Camera-type eye (tissue), 1 donor: ENCODE data around the genes INPP5J and BPIFC.

DNA sequence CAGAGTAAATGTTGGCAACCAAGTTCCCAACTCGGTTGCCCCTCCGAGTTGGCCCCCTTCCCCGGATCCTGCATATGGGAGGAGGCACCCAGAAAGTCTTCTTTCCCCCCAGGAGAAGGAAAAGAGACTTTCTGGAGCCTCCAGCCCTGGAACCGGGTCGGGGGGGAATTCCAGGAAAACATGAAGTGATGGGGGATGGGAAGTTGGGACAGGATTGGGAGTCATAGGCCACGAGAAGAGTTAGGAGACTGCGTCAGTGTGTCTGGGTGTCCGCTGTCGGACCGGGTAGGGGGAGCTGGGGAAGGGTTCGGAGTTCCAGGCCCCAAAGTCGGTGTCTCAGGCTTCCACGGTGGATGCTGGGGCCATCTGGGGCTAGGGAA is 522 bp downstream of the SELENOM start:
- RAMPAGE, long total RNA: no peak

GRCh38 chr22:31108037-31108242 is 572 bp upstream of the SELENOM start:
- RAMPAGE, long total RNA: no peak

DNA sequence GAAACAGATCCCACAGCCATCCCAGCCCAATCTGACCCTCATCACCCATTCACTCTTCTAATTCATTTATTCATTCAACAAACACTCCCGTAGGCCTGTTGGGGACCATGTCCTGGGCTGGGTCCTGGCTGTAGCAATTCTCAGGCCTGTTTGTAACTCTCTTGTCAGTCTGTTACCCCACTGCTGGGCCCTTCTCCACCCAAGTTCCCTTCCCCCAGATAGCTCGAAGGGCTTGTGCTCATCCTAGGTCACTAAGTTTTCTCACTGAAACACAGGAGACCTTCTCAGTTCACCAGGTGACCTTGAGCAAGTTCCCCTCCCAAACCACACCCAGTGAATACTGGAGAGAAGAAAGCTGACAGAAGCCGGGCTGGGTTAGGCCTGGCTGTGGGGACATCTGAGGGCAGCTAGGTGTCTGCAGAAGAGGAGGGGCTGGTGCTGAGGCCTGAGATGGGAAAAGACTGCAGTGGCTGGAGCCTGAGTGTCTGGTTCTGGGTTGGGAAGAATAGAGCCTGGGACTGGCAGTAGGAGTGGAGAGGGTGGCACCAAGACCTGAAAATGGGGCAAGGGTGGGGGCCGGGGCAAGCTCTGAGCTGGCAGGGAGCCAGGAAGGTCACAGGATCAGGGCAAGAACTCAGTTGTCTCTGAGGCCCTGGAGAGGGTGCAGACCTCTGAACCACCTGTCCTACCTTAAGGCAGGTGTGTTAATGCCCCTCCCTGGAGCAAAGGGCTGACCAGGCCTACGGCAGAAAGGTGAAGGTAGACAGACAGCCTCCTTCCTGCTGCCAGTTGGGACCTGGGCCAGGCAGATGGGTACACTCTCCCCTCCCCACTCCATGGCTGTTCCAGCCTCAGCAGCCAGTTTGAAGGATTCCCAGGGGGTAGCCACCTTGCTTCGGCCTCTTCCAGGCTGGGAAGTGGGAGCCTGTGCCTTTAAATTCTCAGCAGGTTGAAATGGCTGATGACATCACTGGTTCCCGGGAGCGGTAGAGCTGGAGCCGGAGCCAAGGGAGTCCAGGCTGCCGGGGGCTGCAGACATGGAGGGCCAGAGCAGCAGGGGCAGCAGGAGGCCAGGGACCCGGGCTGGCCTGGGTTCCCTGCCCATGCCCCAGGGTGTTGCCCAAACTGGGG is at the start of gene INPP5J:
Gene INPP5J, plus strand, starts transcription at position 989 of the 1,131 bp plus-strand sequence.
- RAMPAGE, long total RNA: no peak

DNA sequence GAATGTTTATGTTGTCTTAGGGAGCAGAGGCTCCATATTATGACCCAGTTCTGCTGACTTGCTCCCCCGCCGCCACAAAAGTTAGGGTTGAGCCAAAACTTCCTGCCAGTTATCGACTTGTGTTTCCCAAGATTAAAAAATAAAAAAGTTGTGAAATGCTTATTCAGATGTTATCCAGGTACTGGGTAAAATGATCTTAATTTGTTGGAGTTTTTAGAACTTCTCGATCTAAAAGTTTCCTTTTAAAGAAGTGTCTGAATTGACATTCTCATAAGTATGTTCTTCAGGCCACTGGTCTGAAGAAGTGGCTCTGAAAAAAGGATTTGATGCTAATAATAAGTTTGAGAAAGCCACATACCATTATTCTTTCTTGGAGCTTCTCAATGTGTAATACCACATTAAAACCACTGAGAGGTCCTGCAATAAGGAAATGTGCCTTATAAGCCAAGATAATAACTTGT is 2.2 kb downstream of the RNF185 start:
- RAMPAGE, long total RNA: no peak

DNA sequence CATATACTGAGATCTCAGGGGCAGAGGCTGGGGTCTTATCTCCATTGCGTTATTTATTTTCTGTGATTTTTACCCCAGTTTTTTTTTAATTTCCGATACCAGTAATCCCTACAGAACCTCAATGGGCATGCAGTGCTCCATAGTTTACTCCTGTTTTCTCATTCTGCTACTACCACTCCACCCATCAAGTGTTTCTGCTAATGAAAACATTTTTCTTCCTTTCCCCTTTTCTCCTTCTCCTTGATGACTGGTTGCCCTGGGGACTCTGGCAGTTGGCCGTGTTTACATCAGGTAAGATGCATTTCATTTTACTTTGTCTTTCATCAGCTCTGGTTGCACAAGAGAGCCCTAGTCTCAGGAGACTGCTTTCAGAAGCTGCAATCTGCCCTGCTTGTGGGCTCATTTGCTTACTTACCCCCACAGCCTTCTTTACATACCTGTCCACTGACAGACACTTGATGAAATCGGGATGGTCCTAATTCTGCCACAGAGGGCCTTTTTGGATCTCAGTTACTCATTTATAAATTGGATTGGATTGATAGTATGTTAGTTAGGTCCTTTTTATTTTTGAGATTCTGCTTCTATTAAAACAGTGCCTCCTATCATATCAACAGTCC is 19.6 kb upstream of the LIMK2 start:
- RAMPAGE, long total RNA: no peak

DNA sequence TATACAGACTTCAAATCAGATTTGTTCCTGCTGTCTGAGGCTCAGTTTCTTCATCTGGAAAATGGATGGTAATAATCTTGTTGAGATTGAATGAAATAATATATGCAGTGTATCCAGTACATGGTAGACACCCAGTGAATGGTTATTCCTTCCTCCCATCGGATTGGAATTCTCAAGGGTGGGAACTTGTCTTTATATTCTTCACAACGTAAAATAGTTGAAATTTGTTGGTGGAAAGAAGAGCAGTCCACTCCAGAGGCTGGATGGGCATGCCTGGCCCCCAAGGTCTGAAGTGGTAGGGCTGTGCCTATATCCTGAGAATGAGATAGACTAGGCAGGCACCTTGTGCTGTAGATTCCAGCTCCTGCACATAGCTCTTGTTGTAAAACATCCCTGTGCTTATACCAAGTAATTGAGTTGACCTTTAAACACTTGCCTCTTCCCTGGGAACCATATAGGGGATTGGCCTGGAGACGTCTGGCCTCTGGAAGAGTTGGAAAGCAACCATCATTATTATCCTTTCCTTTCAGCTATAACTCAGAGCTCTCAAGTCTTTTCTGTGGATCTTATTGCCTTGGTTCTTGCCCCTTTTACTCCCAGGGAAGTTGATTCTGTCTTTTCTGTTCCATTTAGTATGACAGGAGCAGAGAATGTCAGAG is 15.0 kb downstream of the LIMK2 start:
- RAMPAGE, long total RNA: no peak

- RAMPAGE, long total RNA: no peak
Observed at GRCh38 chr22:31248826-31250244, 37.2 kb downstream of the LIMK2 start.

DNA sequence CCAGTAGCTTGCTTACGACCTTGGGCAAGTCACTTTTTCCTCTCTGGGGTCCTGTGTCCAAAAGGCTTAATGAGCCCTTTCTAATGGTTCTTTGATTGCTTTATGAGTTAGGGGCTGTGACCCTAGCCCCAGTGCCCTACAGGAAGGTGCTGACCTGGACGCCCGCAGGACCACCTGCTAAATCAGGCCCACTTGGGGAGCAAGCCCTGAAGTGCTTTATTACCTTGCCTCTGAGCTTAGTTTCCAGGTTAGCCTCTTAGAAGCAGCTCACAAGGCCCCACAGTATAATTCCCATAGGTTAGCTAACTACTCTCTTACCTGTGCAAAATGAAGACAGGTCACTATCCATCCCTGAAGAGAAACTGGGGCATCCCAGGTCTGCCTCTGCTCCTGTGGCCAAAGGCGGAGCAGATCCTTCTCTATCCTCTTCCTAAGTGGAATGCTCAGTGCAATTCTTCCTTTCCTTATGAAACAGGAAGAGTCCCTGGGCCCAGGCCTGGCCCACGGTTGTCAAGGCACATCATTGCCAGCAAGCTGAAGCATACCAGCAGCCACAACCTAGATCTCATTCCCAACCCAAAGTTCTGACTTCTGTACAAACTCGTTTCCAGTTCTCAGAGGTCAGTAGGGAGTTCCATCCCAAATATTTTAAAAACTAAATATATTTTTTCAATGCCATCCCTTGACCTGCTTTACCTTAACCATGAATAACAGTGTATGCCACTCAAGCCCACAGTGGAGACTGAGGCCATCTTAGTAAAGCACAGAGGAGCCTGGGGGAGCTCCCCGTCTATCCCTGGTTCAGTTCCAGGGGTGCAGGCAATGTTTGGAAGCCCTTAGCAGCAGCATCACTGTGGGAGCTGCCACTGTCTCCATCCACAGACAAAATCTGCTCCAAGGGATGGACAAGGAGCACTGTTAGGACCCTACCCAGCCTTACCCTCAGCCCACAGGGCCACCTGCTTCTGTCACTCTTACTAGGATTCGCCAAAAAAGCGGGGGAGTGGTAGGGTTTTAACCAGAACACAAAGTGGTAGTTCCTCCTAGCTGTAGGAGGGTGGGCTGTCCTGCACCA is 10.0 kb downstream of the PIK3IP1 start:
- RAMPAGE, long total RNA: no peak

DNA sequence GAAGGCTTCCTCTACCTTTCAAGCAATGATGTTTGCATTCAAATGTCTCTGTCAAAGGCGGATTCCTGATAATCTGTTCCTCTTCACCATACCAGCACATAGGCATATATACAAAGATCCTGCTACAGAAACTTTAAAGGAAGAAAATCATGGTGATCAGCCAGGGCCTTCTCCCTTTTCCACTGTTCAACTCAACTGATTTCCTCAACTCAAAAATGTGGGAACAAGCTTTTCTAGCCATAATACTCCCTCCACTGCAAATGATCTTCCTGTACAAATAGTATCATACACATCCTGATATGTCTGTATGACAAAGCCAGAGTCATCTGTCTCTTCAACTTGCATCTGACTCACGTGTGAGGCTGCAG is 13.4 kb downstream of the PATZ1 start:
- RAMPAGE, long total RNA: no peak

DNA sequence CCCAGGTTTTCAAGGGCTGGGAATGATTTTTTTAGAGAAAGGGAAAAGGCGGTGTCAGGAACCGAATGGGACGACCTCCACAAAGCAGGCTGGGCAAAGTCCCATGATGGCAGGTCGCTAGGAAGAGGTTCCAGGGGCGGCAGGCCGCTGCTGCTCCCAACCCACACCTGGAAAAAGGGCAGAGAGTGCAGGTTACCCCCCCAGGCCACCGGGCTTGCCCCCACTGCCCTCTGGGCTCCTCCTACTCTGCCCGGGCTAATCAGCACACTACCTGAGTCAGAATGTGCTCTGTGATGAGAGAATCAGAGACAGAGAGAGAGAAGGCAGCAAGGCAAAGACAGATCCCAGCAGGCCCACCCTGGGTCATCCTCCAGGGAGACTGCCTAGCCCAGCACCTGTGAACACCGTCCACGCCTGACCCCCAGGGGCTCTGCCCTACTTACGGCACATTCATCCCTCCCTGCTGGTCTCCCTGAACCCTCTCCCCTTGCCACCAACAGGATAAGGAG is 4.6 kb downstream of the PATZ1 start:
- RAMPAGE, long total RNA: no peak

- RAMPAGE, long total RNA: no peak
Observed at GRCh38 chr22:31347287-31348056, 1.3 kb upstream of the PATZ1 start.

DNA sequence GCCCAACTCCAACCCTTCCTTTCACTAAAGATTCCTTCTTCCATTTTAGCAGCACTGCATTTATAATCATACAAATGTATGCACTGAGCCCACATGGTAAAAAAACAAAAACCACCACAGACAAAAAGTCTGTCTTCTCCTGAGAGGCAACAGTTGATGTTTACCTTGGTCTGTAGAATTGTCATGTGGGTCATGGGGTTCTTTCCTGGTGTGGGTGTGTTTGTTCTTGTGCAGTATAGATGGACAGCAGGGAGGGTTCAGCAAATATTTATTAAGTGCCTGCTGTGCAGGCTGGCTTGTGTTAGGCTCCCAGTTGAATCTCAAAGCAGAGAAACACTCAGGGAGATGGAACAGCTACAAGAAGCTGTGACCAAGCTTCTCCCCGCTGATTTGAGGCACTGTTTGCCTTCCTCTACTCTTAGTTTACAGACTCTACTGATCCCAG is 82.2 kb downstream of the PISD start:
- RAMPAGE, long total RNA: no peak

DNA sequence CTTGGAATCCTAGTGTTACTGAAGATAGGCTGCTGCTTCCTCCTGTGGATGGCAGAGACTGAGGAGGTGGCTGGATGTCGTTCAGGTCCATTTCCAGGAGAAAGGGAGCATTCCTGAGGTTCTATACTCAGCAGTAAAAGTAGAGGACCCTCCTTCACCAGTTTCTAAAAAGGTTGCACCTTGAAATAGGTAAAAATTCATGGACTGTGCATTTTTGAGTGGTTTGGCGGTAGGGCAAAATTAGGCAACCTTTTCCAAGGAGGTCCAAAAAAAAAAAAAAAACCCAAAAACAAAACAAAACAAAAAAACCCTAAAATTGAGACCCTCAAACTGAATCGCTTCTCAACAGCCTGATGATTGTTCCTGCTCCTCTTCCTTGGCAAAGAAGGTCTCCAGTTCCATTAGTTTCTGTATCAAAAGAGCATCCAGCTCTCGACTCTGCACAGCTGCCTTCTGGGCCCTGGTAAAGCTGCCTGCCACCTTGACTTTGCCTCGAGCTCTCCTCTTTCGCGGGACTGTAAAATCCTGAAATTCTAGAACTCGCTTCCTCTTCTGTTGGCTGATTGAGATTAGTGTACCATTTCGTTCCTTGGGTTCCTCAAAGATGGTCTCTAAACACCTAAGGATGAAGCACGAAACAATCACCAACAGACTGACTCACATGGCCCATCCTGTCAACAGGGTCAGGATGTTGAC is 23.3 kb upstream of the PISD start:
- RAMPAGE, long total RNA: no peak

- RAMPAGE, long total RNA: no peak
Observed at GRCh38 chr22:31714796-31715908, 34.8 kb downstream of the PRR14L start.

DNA sequence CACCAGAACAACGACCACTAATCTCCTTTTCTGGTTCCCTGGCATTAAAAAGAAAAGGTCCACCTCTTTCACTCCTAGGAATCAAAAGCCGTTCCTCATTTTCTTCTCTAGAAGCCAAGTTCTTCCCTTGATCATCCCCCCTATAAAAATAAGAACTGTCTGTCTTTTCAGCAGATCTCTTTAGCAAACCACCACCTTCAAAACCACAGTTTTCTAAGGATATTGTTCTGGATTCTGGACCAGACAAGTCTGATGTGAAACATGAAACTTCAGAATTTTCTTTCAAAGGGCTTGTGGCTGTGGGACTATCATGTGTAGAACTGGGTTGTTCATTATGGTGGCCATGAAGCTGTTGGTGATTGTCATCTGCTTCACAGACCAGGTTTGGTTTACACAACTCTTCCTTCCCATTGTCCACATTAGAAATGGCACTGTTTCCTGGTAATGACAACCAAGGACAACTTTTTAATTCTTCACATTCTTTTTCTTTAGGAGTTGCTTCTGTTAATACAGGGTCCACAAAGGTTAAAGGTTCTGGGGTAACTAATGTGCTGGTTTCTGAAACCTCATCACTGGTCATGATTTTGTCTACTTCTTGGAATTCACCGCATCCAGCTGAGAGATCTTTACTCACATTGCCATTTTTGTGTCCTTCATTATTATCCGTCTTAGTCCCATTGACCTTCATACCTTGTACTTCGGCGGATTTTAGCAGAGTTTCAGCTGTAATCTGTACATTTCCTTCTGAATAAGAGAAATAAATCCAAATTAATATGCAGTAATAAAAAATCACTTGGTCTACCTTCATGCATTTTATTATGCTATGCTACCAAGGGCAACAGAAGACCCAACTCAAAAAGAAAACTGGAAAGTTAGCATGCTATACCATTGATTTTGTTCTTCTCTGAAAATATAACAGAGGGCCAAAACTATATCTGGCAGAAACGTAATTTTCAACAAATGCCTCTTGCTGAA is 33.1 kb downstream of the PRR14L start:
- RAMPAGE, long total RNA: no peak

- RAMPAGE, long total RNA: no peak
Observed at GRCh38 chr22:32050620-32051045, 7.6 kb downstream of the SLC5A1 start.

DNA sequence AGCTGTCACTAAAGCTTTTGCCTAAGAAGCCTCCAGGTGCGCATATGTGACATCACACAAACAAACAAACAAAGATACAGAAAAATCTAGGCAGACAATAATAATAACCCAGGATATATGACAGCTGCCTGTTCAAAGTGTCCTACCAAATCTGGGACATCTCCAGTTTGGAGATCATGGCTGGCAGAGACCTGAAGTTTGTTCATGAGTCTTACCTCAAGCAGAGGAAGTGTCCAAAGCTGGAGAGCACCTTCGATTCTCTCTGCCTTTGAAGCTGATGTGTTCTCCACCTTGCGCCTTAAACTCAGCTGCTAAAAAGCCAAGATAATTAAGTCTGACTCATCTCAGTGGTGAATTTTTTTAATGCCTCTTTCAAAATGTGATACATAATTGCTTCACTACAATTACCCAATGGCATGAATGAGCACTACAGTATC is at the start of gene BPIFC:
Gene BPIFC, minus strand, starts transcription at position 288 of the 437 bp plus-strand sequence.
- RAMPAGE, long total RNA: no peak

DNA sequence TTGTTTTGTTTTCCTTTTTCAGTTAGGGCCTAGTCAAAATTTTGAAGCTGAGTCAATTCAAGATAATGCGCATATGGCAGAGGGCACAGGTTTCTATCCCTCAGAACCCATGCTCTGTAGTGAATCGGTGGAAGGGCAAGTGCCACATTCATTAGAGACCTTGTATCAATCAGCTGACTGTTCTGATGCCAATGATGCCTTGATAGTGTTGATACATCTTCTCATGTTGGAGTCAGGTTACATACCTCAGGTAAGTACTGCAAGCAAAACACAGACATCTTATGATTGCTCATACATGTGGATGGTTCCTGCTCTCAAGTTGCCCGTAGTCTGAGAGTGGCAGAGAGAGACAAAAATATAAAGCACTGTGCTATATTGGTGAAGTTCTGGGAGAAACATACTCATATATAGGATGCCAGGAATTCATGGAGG is 9.3 kb downstream of the FBXO7 start:
- RAMPAGE, long total RNA: no peak

DNA sequence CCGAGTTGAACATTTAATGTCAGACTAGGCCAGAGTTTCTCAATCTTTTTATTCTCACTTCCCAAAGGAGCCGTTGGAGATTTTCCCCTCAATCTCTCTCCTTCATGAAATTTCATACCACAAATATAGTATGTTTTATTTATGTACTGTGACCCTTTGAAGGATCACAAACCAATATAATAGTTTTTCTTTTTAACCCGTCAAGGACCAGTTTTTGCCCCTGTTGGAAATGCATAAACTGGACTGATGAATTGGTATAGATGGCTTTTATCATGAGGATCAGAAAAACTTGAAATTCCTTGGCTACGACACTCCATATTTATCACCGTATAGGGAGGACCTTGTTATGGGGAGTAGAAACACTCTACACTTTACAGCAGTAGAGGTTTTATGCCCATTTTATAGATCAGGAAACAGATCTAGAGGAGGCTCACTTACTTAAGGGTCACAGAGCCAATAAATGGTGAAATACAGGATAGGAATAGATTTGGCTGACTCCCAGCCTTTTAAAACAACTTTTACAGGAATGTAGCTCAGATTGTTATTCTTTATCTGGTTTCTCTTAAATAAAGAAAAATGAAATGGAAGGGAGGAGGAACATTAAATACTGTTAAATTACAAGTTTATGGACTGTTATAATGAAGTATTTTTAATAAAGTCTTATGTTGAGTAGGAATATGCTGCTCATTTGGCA is 14.6 kb downstream of the FBXO7 start:
- RAMPAGE, long total RNA: no peak

DNA sequence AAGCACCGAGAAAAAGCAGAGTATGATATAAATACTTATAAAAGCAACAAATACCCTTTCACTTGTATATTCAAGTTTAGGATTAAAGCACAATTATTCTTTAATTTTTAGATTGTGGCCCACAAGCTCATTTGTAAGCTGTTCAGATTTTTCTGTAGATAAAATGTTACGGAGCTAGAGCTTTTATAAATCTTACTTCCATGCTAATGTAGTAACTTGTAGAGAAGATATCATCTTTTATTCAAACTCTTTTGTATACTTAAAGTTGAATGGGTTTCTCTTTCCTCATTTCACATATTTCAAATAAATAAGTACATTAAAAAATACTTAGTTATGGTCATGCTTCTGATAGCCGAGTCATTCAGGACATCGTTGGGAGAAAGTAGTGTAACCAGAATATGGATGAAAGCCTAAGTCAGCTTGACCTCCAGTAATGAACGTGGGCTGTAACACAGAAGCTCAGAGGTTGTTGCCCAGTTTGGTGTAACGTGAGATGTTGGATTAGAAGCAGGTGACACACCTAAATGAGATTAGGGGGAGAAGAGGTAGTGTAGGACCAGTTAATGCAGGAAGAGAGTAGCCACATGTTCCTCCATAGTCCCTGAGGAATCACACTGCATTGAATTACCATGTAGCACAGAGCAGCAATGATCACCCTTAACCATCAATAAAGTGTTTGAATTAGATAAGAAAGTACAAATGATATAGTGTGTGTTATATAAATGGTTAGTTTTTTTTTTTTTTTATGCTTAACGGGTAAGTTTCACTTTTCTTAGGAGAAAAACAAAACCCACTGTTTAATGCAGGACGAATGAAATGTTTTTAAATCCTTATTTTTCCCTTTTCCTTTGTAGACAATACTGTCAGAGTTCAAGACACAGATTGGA is 20.3 kb downstream of the FBXO7 start:
- RAMPAGE, long total RNA: no peak